Hair follicular keratinocyte (primary cell): Measurements from ENCODE around the genes PTAR1, CEMIP2 and GDA.

- RAMPAGE, long total RNA = no peak
Measured at GRCh38 chr9:69247190-69247716, 73.2 kb downstream of the TJP2 start.

DNA sequence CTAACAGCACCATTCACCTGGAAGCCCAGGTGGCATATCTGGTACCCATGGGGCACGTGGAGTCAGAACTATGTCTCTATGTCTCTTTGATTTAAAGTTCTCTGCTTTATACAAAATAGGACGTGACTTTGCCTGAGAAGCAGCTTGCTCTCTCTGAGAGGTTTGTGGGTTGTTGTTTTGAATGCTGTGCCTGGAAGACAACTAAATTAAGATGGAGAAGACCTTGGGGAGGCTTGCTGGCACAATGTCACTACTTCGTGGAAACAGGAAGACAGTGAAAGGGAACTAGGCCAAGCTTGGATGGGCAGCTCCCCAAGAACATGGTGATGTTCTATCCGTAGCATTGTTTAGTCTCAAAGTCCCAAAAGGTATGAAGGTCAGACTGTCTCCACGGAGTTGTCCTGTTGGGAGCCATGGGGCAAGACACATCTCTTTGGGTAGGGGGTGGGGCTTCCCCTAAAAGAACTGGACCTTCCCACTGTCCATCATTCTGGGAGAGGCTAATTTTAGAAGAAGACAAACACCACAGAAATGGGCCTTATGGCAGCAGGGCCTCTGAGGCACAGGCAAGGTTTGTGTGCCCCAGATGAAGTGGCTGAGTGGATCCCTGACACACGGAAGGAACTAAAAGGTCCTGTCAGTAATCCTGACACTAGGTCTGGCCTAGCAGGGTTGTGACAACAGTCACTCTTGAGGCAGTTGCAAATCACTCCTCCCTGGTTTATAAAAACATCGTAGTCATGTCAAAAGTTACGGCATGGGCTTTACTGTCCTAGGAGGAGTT is 140.5 kb downstream of the ENTREP1 start:
- RAMPAGE, long total RNA = no peak

- RAMPAGE, long total RNA = no peak
Measured at GRCh38 chr9:69759324-69760597, at the start of gene PTAR1. Gene PTAR1, minus strand, starts transcription at chr9:69760011.

DNA sequence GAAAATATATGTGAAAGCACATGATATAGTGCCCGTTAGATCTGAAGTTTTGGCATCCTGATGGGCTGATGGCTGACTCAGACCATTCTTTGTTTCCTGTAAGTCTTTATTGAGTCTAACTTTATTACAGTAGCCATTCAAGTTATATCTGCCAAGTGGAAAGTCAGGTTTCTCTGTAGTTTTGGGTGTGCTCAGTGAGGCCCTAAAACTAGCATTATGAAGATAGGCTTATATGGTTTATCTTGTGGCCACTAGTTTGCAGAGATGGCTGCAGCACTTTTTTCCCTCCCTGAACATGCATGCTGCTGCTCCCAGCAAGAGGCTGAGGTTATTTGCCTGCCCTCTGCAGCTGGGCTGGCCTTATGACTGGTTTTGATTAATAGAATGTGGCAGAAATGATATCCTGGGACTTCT is 46.6 kb downstream of the CFAP95 start:
- RAMPAGE, long total RNA = no peak

GRCh38 chr9:69990786-69991012 is 52.9 kb upstream of the MAMDC2 start:
- RAMPAGE, long total RNA = no peak

DNA sequence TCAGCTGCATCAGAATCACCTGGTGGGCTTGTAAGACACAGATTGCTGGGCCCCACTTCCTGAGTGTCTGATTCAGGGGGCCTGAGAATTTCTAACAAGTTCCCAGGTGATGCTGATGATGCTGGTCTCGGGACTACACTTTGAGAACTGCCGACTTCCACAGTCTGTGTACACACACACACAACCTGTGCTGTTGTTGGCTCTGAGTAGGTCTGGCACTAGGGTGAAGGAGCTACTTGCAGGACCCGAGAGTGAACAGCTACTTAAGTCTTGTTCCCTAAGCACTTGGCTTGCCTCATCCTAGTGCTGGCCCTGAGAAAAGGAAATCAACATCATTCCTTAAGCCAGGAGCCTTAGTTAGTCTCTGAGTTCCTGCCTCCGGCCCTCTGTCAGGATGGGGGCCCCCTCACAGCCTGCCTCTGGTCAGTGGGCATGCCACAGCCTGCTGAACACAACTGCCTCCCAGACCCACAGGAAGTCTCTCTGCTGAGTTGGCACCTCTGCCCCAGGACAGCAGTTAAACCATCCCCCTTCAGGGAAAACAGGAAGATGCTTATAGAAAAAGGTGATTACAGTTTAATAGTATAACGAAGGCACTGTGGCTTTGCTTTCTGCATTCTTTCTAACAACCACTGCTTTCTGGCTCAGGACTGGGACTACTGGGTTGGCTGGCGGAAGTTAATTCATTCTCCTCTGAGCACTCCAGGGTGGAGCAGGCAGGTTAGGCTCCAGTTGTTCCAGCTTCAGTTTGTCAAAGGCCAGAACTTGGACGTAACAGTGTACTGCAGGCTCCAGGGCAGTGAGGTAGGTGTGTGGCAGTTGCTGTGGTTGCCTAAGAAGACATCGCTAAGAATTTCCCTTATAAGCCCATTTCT is 2.7 kb downstream of the MAMDC2 start:
- RAMPAGE, long total RNA = no peak

DNA sequence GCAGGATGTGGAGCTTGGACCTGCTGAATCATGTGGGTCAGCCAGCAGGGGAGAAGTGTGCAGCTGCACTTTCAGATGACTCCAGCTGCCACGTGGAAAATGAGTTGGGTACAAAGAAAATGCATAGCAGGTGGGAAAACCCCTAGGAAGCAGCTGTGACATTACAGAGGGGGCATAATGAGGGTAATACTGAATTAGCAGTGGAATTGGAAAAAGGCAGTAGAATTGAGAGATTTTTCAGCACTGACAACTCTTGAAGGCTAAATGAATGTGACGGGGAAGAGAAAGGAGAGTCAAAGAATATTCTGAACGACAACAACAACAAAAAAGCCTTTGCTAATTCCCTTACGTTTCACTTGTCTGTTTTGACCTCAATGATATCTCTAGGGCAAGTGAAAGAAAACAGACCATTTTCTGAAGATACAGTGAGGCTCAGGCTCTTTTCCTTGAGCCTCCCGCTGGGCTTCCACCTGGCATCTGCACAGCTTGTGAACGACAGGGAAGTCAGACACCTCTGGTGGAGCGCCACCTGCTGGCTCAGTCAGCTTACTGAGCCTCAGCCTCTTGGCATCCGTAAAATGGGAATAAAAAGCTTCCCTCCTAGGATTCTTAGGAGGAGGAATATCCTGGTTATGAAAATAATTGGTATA is 67.1 kb downstream of the MAMDC2 start:
- RAMPAGE, long total RNA = no peak

DNA sequence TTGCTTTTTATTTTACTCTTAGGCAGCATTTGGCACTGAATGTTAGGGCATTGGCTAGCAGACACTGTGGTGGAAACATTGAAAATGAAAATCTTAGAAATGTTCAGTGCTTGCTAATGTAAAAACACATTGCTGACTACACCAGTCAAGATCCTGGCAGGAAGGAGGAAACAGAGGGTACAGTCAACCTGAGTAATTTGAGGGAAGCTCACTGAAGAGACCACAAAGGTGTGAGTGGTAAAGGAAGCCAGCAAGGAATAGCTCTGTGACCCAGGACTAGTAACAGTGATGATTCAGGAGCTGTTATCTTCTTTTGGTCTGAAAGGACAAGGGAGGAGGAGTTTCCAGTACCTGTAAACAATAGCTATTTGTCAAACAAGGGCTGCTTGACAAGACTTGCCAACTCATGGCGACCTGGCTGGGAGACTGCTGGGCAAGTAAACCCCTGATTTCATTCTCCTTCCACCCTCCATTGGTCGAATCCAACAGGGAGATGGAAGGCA is 68.0 kb downstream of the MAMDC2 start:
- RAMPAGE, long total RNA = no peak

- RAMPAGE, long total RNA = no peak
Measured at GRCh38 chr9:70392736-70393503, 21.5 kb downstream of the KLF9 start.

- RAMPAGE, long total RNA = no peak
Measured at GRCh38 chr9:70466914-70467646, 52.6 kb upstream of the KLF9 start.

DNA sequence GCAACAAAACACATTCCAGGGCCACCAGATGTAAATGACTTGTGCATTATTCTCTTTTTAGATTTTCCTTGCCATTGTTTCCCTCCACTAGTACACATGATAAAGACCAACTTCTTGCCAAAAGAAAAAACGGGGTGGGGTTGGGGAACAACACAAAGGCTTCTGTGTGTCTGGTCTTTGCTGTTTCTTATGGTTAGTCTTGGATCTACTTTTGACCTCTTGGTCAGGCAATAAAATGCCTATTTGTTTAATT is 56.6 kb upstream of the KLF9 start:
- RAMPAGE, long total RNA = no peak

DNA sequence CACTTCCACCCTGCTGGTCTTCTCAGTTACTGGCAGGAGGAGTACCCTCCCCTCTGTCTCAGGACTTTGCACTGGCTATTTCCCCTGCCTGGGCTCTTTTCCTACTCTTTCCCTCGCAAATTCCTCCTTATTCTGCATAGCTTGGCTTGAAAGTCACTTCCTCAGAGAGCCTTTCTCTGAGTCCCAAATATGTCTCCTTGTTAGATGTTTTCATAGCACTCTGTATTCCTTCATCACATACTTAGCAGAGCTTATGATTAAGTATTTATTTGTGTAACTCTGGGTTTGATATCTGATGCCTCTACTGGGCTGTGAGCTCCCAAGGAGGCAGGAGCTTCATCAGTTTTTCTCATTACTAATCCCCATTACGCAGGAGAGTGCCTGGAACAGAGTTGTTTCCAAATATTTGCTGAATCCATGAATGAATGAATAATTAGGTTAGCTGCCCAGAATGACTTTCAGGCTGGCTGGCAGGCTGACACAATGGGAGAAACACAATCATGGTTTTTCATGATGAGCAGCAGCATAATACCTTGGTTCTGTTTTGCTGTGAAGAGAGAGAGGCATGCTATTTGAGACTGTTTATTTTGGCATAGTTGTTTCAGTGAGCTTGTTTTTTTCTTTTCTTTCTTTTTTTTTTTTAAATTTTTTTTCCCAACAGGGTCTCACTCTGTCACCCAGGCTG is 160.0 kb upstream of the KLF9 start:
- RAMPAGE, long total RNA = no peak

GRCh38 chr9:71279040-71279787 is 157.8 kb upstream of the TRPM3 start:
- RAMPAGE, long total RNA = no peak

- RAMPAGE, long total RNA = no peak
Measured at GRCh38 chr9:71765418-71766154, 2.7 kb downstream of the CEMIP2 start.

- RAMPAGE, long total RNA = no peak
Measured at GRCh38 chr9:71768028-71768989, at the start of gene CEMIP2. Gene CEMIP2, minus strand, starts transcription at chr9:71768513.

DNA sequence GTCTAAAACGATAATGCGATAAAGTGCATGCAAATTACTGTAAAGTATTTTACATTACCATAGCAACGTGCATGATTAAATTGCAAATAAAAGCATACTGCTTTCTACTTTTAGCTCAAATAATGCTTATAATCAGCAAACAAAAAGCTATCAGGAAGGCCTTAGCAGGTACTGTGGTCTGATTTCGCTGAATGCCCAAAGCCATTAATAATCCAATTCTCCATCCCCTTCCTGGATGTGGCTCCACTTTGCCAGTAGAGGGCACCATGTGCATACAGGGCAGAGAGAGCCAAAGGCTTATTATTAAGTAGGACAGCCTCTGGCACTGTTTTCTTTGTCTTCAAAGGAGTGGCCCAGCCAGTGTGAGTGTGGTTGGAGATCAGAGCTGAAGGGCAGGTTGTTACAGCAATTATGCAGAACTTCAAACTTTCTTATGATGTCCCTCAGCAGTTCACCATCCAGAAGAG is 38.5 kb upstream of the CEMIP2 start:
- RAMPAGE, long total RNA = no peak

DNA sequence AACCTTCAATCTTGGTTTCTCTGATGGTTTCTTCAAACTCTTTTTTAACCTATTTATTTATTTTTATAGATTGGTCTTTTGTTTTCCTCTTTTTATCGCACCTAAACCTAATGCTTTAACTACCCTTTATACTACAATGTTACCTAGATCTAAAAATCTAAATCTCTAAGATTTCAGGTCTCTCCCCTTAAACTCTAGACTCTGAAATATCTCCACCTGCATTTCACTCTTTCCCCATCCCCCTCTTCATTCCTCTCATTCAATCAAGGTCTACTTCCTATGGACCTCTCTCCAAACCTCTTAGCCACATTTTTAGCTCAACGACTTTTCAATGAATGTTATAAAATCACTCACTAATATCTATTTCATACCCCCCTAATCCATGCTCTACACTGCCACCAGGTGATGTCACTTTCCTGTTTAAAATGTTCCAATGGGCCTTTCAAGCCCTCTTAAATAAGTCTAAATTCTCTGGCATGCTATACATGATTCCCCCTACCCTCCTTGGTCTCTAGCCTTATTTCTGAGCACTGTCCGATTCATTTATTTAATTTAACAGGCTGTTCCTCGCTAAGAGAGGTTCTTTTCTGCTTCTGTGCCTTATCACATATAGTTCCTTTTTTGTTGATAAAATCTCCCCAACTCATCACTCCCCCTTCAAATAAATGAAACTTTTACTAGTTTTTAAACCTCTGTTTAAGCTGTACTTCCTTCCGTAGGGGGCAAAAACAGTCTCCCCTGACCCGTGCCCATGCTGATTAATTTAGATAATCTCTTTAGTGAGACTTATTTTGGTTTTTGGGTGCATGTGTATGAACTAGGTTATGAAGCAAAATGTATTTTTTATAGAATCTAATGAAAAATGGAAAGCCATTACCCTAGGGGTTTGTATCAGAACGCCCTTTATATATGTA is 9.3 kb downstream of the ABHD17B start:
- RAMPAGE, long total RNA = no peak

DNA sequence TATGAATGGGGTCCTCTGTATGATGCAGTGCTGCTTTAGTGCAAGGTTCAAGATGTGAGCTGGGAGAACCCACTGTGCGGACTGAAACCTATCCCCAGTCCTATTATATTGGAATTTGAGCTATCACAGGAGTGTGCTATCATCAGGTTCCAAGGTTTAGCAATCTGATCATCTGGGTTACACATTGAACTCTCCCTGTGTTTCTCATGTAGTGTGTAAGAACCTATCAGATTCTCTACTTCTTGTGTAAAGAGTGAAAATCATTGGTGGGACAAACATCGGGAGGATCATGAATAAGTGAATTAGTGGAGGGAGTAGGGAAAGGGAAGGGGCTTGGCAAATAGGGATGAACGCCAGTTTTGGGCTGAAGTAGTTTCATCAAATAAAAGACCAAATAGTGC is 15.5 kb upstream of the GDA start:
- RAMPAGE, long total RNA = no peak

- RAMPAGE, long total RNA = no peak
Measured at GRCh38 chr9:72149117-72150157, at the start of gene GDA. Gene GDA, plus strand, starts transcription at chr9:72149440.

- RAMPAGE, long total RNA = no peak
Measured at GRCh38 chr9:72155222-72155785, 6.1 kb downstream of the GDA start.